ENCODE results near the gene SLC39A3.

- RRBS, result no CpG with 5 or more reads among the region's 22 CpGs
Measured at GRCh38 chr19:2330688-2331406, 2.4 kb downstream of the SPPL2B start.

GRCh38 chr19:2361132-2361382 lies 992 bp downstream of the TMPRSS9 start:
- RRBS, result no CpG with 5 or more reads among the region's 2 CpGs

DNA sequence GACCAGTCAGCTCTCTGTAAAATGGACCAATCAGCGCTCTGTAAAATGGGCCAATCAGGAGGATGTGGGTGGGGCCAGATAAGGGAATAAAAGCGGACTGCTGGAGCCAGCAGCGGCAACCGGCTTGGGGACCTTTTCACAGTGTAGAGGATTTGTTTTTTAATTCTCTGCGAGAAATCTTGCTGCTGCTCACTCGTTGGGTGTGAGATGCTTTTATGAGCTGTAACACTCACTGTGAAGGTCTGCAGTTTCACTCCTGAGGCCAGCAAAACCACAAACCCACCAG lies 32.9 kb downstream of the TMPRSS9 start:
- RRBS, result no CpG with 5 or more reads among the region's 6 CpGs

DNA sequence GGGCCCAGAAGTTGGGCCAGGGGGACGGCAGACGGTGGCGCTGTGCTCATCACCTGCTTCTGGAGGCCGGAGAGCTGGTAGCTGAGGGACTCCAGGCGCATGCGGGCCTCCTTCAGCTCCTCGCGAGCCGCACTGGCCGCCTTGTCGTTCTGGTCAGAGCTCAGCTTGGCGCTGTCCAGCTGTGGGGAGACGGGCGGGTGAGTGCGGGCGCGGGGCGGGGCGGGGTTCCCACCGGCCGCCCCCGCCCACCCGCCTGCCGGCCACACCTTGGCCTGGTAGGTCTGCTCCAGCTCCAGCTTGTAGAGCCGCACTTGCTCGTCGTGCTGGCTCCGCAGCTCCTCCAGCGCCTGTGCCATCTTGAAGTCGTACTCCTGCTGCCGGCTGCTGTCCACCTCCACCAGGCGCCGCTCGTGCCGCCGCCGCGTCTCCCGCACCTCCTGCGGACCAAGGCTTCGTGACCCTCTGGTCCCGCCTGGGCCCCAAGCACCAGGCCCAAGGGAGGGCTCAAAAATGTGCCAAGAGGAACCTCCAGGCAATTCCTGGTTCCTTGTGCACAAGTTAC lies 7.4 kb upstream of the TIMM13 start:
- RRBS, result no CpG with 5 or more reads among the region's 42 CpGs

DNA sequence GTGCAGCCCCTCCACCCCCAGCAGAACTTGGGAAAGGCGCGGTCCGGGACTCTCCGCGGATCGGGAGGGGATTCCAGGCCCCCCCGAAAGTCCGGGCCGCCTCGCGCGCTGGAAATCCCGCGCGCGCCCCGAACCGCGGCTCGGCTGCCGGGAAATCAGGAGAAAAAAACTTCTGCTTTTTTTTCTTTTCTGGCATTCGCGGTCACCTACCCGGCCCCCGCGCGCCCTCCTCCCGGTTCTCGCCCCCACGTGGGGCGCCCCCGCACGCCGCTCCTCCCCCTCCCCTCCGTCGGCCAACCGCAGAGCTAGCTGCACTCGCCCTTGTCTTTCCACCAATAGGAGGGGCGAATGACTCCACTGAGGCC lies 232 bp upstream of the GADD45B start:
- RRBS, result under 1% methylated on average over 21 of the region's 39 CpGs

DNA sequence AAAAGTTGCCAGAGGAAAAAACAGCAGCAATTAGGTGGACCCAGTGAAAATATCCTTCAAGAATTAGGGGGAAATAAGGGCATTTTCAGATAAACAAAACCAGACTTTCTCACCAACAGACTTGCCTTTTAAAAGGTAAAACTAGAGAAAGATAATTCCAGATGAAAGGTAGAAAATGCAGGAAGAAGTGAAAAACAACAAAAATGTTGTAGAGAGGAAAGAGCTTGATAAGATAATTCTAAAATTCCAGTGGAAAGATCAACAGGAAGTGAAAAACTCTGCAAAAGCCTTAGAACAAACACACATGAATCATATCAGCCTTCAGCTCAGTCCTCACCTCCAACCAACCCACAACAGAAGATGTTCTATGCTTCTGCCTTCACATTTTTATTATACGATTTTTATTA lies 57.7 kb downstream of the GADD45B start:
- RRBS, result no CpG with 5 or more reads among the region's 1 CpG

DNA sequence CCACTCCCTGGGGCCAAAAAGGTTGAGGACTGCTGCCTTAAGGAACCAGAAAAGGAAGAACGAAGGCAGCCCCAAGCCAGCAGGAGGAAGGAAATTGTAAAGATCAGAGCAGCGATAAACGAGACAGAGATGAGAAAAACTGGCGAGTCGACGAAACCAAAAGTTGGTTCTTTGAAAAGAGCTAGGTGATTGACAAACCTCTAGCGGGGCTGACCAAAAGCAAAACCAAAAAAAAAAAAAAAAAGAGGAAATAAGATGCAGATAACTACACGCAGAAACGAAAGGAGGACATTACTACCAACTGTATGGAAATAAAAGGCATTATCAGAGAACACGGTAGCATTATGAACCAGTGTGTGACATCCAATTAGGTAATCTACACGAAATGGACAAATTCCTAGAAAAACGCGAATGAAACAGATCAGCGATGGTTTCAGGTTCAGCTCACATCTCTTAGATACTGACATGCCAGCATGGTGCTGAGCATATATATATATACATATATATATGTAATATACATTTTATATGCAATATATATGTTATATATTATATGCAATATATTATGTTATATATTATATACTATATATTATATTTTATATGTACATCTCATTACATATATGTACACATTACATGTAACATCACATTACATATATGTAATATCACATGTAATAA lies 77.1 kb downstream of the GADD45B start:
- RRBS, result no CpG with 5 or more reads among the region's 14 CpGs

- RRBS, result no CpG with 5 or more reads among the region's 23 CpGs
Measured at GRCh38 chr19:2575942-2576595, 100.1 kb downstream of the GADD45B start.

DNA sequence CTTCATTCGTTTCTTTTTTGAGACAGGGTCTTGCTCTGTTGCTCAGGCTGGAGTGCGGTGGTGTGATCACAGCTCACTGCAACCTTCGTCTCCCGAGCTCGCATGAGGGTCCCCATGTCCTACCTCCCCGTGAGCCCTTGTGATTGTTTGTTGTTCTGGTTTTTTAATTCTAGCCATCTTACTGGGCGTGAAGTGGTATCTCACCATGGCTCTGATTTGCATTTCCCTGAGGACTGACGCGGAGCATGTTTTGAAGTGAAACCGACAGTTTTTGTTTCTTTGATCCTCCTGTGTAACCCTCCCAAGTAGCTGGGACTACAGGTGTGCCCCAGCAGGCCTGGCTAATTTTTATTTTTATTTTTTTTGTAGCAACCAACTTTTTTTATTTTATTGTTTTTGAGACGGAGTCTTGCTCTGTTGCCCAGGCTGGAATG lies 21.7 kb downstream of the GNG7 start:
- RRBS, result no CpG with 5 or more reads among the region's 11 CpGs

DNA sequence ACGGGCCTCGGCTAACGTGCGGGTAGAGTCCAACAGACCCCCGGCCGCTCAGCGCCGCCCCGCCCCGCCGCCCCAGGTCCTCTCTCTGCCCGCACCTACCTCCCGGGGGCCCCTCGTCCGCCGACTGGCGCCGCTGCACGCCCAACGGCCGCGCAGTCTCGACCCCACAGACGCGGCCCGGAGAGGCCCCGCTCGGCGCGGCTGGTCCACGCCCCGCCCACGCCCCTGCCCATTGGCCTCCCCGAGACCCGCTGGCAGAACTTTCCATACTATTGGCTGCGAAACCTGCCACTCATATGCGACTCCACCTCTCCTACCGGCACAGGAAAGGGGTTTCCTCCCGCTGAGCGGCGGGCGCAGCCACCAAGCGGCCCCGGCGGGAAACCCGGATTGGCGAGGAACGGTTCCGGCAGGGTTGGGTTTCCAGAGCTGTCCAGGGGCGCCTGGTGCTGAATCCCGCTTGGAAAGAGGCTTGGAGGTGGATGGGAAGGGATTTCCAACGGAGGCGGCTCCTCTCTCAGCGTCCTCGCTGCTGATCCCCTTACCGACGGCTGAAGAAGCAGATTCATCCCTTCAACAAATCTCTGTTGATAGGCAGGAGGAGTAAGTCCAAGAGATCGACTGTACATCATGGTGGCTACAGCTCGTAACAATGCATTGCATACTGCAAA lies at the start of gene SLC39A3:
TSS of gene SLC39A3 (minus strand) at position 172 of the 671 bp plus-strand sequence.
- RRBS, result under 1% methylated on average over 32 of the region's 59 CpGs

- RRBS, result 94% methylated on average over 10 of the region's 30 CpGs
Measured at GRCh38 chr19:2757551-2758249, 17.9 kb upstream of the SLC39A3 start.

- RRBS, result 90% methylated on average over 3 of the region's 18 CpGs
Measured at GRCh38 chr19:2775902-2776397, 7.1 kb downstream of the SGTA start.

DNA sequence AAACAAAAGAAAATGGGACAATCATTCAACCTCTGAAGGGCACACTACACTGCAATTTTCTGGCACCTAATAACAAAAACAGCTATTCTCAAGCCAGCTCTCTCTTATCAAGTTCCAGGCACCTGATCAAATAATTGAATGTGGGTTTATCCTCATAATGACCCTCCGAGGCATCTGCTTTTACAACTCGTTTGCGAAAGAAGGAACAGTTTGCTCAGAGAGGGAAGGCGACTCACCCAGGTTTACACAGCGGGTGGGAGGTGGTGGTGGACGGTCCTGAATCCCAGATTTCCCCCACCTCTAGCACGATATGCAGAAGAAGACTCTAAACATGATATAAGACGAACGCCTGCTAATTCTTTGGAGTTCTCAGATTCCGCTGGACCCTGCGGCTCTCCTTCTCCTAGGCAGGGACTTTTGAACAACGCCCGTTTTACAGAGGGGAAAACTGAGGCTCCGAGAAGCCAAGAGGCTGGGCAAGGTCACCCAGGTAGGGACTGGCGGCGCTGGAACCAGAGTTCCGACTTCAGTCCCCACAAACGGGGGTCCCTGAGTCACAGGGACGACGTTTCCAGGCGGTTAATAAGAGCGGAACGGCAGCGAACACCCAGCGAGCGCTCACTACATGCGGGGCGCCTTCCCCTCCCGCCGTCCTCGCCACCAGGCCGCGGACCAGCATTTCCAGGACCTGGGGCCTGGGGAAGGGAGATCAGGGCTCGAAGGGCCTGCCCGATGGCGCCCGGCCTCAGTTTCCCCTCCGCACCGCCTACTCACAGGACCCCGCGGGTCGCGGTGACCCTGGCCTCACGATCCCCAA lies 531 bp downstream of the SGTA start:
- RRBS, result no CpG with 5 or more reads among the region's 44 CpGs

DNA sequence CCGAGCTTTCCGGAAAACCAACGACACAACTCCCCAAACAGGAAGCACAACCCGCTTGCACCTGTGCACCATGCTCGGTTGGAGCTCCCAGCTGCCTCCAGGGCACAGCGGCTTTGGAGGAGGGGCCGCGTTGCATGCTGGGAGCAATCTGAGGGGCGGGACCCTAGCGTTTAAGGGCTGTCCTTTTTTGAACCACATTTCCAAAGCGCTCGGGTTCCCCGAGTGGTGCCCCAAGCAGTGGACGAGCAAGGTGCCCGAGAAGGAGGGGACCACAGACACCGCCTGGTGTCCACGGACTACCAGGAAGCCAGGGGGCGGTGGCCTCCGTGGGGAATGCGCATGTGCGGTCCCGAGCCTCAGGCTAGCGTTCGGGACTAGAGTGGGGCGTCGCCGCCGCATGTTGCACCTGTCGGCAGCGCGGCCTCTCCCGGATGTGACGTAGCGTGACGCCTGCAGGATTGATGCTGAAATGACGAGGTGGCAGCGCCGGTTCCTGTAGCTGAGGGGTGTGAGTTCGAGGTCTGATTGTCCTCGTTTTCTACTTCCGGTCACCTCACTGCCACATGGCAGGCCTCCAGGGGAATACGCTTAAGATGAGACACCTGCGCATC lies 11.9 kb upstream of the ZNF57 start:
- RRBS, result 81% methylated on average over 7 of the region's 43 CpGs

GRCh38 chr19:2902546-2902927 lies 1.8 kb downstream of the ZNF57 start:
- RRBS, result no CpG with 5 or more reads among the region's 4 CpGs

DNA sequence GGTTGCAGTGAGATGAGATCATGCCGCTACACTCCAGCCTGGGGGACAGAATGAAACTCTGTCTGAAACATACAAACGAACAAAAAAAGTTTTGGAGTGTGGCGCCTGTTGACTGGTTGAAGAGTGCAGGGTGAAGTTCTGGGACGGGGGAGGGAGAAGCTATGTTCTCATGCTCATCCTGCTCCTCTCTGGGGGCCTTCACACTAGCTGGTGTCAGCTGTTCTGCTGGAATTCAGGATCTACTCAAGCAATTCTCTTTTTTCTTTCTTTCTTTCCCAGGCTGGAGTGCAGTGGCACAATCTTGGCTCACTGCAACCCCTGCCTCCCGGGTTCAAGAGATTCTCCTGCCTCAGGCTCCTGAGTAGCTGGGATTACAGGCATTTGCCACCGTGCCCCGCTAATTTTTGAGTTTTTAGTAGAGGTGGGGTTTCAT lies 6.2 kb upstream of the TLE6 start:
- RRBS, result no CpG with 5 or more reads among the region's 7 CpGs

DNA sequence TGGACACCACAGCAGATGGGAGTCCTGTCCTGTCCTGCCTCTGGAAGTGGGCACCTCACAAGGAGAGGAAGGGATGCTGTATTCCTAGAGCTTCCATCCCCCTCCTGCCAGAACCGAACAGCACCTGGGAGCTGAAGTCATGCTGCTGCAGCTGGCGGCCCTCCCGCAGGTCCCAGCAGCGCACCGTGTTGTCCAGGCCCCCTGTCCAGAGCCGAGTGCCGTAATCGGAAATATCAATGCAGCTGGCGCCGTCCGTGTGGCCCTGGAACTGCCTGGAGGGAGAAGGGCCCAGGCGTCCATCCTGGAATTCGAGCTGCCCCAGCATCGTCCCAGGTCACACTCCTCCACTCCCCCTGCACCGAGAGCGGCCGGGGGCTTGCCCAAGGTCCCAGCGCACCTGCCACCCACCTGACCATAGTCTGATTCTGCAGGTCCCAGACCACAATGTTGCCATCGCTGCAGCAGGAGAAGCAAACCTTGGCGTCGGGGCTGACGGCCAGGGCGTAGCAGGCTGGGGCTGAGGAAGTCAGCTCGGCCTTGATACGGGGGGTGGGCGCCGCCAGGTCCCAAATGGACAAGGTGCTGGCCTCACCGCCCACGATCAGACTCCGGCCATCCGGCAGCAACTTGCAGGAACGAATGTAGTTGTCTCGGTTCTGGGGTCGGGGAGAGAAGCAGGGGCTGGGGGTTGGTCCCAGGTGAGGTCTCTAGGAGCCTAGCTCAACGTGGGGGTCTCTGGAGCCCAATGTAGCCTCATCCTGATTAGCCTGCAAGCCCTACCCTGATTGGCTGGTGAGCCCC lies 23.6 kb downstream of the TLE2 start:
- RRBS, result no CpG with 5 or more reads among the region's 35 CpGs

DNA sequence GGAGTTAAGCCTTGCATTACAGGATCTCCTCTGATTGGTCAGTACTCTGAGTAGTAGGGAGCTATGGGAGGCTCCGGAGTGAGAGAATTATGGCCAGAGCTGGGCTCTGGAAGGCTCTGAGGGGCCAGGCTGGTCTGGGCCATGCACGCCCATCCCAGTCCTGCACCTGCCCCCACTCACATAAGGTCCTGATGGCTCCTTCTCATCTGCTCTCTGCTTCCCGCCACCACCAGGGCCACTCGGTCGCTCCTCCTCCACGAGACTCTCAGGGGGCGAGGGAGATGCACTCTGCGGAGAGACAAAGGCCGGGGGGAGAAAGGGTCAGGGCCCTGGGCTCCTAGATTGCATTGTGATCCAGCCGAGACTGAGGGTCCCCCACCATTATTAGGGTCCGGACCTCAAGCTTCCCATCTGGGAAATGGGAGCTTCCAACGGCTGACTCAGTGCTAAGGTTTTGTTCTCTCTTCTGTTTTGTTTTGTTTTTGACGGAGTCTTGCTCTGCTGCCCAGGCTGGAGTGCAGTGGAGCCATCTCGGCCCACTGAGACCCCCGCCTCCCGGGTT lies 13.5 kb downstream of the TLE2 start:
- RRBS, result 90% methylated on average over 3 of the region's 16 CpGs

GRCh38 chr19:3047672-3048114 lies 14.6 kb downstream of the TLE5 start:
- RRBS, result no CpG with 5 or more reads among the region's 22 CpGs

- RRBS, result 71% methylated on average over 3 of the region's 46 CpGs
Measured at GRCh38 chr19:3053038-3054268, 8.8 kb downstream of the TLE5 start.

Data from AG09319 (cell line).